ENCODE measurements around the genes AGBL2, OR4B1, OR4C16 and OR4C11.

GRCh38 chr11:47269264-47270505 lies 11.9 kb downstream of the NR1H3 start:
- RRBS, result 8% methylated on average over 18 of the region's 118 CpGs

DNA sequence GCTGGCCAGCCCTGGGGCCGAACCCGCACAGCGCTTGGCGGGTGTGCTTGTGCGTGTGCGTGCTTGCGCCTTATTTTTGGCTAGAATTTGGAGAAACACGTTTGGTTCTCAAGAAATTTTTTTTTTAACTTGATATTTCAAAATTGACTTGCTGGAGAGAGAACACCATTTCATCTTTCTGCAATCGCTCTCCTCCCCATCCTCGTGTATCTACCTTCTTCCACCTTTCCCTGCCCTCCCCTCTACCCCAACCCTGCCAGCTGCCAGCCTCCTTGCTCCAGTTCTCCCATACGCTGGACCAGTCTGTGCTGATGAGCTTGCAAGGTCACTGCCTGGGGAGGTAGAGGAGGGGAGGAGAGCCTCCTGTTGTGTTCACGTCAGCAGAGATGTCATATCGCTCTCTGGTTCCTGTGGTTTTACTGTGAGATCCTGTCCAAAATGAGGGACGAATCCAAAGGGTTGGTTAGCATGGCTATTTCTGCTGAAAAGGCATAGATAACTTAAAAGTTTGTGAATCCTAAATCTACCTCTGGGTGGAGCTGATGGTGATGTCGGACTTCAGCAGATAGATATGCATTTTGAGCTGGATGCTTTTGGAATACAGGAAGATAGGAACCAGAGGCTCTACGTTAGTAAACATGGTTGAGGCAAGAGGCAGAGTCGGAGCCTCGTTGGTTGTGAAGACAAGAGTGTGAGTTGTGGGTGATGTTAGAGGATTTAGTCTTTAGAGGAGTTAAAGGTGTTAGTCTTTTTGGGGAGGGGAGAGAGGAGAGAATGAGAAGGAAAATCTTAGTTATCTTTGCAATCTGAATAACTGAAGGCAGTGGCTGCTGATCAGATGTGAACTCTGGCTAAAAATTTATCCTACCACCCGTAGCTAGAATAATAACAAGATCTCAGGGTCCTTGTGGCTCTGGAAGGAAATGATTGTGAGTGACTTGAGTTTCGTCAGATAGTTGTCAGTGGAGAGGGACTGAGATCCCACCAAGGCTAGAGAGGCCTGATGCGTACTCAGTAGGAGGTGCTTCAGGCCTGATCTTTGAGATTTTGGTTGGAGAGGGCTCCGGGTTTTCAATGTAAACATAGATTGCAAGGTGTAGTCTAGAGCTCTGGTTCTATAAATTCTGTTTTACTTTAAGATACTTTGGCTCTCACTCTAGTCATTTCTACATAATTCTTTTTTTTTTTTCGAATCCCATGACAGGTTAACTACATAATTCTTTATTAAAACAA lies 13.2 kb downstream of the NR1H3 start:
- RRBS, result no CpG with 5 or more reads among the region's 23 CpGs

GRCh38 chr11:47329680-47331115 lies 22.3 kb downstream of the MYBPC3 start:
- RRBS, result no CpG with 5 or more reads among the region's 25 CpGs

DNA sequence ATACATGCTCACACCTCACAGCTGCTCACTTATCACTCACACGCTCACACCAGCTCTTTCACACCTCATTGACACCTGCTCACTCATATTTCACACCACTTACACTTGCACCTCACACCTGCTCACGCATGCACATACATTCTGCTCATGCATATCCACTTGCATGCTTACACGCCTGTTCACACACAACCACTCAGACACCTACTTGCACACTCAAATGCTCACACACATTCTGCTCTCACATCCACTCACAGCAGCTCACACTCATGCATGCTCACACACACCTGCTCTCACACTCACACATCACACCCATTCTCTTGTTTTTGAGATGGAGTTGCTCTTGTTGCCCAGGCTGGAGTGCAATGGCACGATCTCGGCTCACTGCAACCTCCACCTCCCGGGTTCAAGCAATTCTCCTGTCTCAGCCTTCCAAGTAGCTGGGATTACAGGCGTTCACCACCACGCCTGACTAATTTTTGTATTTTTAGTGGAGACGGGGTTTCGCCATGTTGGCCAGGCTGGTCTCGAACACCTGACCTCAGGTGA lies 4.8 kb upstream of the MYBPC3 start:
- RRBS, result no CpG with 5 or more reads among the region's 11 CpGs

DNA sequence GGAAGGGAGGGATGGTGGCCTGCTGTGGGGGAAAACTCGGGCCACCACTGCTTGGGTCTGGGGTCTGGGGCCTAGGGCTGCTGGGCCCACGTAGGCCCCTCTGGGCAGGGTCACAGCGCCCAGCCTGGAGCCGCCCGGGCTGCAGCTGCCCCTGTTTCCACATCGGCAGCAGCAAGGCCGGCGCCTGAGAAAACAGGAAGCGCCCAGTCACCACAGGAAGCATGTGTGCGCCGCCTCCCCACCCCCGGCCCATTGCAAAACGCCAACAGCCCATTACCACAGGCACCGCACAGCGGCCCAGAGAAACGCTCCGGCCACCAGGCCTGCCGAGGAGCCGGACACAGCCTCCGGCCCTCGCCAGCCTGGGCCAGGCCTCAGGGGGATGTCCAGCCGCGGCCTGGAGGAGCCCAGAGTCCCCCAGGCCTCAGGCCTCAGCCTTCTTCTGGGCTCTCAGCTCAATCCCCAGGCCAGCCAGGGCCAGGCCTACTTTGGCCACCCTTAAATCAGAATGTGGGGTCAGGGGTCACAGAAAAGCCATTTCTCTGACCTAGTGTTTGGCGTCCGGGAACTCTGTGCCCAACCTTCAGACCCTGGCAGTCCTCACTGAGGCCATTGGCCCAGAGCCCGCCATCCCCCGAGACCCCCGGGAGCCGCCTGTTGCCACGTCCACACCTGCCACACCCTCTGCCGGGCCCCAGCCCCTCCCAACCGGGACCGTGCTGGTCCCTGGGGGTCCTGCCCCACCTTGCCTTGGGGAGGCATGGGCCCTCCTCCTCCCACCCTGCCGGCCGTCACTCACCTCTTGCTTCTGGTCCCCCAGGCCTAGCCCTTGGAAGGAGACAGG lies 13.5 kb upstream of the SLC39A13 start:
- RRBS, result 68% methylated on average over 24 of the region's 35 CpGs

DNA sequence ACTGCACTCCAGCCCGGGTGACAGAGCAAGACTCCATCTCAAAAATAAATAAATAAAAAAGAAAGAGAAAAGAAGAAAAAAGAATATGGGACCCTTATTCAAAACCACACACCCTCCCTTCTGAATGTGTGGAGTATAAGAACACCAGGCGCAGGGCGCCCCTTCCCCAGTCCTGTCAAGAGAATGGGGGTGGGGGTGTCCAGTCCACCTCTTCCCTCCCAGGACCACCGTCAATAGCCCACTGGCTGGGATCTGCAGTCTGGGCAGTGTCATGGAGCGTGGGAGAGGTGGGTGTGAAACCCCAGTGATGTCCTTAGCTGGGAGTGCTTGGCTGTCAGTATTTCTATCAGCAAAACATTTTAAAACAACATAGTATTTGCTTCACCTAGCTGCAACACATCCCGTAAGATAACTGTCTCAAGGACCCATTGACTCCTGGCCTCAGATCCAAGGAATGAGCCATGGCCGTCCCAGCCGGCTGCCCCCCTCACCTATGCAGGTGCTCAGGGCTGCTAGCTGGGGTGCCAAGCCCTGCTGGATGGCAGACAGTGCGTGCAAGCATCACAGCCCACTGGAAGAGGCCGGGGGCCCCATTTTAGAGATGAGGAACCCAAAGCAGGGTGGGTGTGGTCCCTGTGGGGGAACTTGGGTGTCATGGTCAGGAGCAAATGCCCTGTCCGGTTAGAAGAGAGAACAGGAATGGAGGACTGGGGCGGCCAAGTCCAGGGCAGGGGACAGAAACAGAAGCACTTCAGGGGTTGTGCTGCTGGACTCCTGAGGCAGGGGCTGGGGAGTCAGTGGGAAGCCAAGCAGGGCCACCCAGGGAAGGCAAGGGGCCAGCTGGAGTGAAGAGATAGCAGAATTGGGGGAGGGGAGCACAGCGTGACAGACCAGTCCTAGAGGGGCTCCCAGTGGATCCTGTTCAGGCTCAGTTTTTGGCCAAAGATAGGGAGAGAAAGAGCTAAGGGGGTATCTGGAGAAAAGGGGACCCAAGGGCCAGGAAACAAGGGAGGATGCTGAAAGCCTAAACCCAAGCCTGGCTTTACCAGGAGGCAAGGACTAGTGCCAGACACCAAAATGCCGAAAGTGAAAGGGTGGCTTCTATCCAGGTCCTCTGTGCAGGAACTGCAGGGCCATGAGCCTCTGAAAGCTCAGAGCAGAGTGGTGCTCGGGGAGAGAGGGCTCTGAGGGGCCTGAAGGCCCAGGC lies 8.4 kb downstream of the PSMC3 start:
- RRBS, result 94% methylated on average over 2 of the region's 15 CpGs

DNA sequence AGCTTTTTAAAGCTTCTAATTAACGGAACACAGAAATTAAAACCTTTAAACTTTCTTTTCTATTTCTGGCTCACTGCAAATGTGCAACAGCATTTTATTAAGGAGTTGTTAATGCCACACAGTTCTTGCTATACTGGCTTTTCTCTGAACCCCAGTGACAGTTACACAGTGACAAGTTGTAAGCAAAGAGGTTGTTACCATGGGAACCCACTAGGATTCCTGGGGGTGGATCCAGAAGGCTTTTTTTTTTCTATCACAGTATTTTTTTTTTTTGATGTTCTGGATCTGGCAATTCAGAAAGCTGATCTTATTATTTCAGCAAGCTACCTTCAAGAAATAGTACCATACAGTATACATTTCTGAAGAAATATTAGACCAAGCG lies 20.1 kb downstream of the CELF1 start:
- RRBS, result no CpG with 5 or more reads among the region's 2 CpGs

- RRBS, result 4% methylated on average over 11 of the region's 62 CpGs
These were observed at the start of gene AGBL2 for GRCh38 chr11:47714397-47715886. TSS of gene AGBL2 (minus strand) at chr11:47715369.

DNA sequence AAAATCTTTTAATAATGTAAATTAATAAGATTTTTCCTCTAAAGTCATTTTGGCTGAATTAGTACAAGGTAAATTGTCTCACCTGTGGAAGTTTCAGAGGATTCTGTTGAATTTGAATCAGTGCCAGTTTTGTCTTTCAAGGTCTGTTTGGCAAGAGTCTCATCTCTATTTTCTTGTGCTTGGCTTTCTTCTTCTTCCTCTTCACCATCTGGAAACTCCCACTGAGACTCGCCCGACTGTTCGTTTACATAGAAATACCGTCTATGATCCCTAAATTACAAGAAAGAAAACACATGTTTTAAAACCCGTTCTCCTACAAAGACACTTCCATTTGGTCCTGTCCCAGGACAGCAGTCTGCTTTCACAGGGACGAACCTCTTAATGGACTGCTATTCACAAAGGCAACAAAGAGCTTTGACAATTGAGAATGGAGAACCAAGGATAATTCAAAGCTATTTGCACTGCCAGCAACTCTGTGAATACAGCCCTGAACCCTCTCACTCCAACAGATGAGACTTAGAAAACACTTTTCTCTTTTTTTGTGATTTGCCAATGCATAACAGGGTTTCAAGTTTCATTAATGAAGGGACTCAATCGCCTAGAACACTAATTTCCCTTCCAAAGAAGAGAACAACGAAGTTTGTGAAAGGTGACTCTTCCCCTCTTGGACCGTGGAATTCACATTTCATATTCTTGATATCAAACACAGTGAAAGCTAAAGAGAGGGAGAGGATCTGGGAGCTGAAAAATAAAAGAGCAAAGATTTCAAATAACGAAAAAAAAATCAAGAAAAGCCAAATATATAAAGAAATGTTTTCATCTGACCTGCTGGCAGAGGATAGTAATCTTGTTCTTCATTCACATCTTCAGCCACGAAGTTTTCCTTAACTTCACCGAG lies 16.4 kb upstream of the AGBL2 start:
- RRBS, result no CpG with 5 or more reads among the region's 12 CpGs

GRCh38 chr11:47923515-47924111 lies 56.7 kb upstream of the PTPRJ start:
- RRBS, result no CpG with 5 or more reads among the region's 4 CpGs

DNA sequence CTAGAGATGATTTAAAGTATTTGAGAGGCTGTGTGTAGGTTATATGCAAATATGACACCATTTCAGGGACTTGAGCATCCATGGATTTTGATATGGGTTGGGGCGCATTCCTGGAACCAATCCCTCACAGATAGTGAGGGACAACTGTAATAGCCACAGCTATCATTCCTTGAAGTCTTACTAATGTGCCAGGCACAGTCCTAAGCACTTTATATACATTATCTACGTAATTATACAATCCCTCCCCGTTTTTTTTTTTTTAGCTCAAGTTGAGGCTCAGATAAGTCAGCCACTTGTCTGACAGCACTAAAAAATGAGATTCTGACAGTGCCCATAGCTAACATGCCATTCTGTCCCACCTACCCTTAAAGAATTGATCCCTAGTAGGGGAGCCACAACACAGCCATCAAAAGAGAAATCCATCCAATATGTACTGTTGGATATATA lies 44.6 kb upstream of the PTPRJ start:
- RRBS, result no CpG with 5 or more reads among the region's 3 CpGs

DNA sequence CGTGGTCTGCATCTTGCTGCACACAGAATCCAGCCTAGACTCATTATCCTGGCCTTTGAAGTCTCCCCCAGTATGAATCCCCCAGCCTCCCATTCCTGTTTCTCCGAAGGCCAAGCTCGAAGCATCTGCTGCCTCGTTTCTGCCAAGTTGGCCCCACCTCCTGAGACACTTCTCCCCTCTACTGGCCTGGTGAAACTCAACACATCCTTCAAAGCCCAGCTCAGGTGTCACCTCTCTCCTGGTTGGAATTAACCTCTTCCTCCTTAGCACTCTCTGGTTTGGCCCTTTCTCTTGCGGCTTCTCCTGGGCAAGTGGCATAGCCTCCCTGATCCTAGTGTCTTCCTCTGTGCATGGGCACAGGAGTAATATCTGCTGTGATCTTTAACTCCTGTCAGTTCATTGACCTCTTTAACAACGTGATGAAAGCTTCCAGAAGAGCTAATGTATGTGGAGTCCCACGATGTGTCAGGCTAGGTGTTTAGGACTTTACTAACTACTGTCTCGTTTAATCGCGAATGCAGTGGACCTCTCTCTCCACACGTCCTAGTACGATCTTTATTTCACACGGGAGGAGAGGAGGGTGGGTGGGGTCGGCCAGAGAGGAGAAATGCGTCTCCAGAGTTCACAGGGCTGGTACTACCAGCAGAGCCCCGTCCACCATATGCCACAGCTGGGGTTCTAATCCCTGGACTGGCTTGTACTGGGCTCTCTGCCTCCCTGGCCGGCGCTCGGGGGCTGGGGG lies 857 bp upstream of the PTPRJ start:
- RRBS, result no CpG with 5 or more reads among the region's 19 CpGs

- RRBS, result 3% methylated on average over 3 of the region's 22 CpGs
These were observed 1.3 kb downstream of the PTPRJ start for GRCh38 chr11:47981573-47982214.

DNA sequence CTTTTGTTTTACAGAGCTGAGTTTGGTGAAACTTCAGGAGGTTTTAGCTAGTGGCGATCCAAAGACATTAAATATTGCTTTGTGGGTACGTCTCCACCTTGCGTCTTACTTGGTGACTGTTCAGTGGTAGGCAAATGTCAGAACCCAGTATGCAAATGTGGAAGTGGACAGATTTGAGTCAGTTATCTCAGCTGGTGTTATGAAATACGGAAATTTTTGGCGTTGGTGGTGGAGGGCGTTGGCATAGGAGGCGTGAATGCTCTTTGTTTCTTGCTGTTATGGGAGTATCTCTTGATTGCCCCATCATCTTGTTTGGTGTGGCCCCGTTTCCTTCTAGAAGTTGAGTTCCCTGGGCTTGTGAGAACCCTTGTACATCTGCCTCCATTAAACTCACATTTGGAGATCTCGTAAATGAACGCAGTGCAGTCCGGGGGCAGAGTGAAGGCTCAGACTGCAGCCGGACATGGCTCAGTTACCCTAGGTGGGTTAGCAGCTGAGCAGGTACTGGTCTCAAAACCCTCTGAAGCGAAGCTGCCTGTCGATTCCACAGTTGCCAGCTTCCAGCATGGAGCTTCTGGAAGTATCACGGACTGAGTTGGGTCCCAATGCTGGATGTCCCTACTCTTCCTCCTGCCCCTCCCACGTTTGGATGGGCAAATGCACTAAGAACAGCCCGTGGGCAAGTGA lies 39.9 kb downstream of the PTPRJ start:
- RRBS, result no CpG with 5 or more reads among the region's 17 CpGs

DNA sequence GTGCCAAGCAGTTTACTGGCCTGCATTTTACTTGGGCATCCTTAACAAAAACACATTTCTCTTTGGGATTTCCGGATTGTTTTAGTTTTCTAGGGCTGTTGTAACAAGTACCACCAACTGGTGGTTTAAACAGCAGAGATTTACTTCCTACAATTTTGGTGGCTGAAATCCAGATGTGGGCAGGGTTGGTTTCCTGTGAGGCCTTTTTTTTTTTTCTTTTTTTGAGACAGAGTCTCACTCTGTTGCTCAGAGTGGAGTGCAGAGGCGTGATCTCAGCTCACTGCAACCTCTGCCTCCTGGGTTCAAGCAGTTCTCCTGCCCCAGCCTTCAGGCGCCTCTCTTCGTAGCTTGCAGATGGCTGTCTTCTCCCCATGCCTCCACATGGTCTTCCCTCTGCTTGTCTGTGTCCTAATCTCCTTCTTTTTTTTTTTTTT lies 45.7 kb upstream of the OR4B1 start:
- RRBS, result no CpG with 5 or more reads among the region's 4 CpGs

DNA sequence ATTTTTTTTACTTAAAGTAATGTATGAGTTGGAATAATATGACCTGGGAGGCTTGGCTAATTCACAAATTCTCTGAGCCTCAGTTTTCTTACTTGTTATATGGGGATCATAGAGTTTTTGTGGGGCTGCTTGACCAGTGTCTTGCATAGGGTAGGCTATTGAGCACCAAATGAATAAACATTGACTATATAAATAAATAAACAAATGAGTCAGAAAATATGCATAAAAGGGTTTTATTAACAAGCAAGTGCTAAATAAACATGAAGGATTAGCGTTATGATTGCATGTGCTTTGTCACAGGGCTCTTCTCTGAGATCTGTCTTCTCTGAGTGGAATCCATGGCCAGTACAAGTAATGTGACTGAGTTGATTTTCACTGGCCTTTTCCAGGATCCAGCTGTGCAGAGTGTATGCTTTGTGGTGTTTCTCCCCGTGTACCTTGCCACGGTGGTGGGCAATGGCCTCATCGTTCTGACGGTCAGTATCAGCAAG lies at the start of gene OR4B1:
OR4B1 (plus strand) TSS at position 339 of the 491 bp plus-strand sequence.
- RRBS, result no CpG with 5 or more reads among the region's 5 CpGs

- RRBS, result no CpG with 5 or more reads among the region's 1 CpG
These were observed 2.2 kb upstream of the OR4X1 start for GRCh38 chr11:48261394-48261949.

DNA sequence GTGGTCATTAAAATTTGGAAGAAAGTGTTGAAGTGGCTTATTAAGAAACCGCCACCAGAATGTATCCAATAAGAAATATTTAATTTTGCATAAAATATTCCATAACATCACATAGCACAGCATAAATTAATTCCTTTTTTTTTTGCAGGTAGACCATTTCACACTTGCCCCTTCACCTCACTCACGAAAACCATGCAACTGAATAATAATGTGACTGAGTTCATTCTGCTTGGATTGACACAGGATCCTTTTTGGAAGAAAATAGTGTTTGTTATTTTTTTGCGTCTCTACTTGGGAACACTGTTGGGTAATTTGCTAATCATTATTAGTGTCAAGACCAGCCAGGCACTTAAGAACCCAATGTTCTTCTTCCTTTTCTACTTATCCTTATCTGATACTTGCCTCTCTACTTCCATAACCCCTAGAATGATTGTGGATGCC lies at the start of gene OR4C16:
OR4C16 (plus strand) TSS at position 193 of the 441 bp plus-strand sequence.
- RRBS, result no CpG with 5 or more reads among the region's 3 CpGs

GRCh38 chr11:55607489-55608013 lies at the start of gene OR4C11:
TSS of gene OR4C11 (minus strand) at chr11:55607645.
- RRBS, result no CpG with 5 or more reads among the region's 3 CpGs

Data from islet of Langerhans (tissue), 1 donor.